Hematopoietic multipotent progenitor cell (in vitro differentiated cells): ENCODE measurements around the gene MRTFB.

DNA sequence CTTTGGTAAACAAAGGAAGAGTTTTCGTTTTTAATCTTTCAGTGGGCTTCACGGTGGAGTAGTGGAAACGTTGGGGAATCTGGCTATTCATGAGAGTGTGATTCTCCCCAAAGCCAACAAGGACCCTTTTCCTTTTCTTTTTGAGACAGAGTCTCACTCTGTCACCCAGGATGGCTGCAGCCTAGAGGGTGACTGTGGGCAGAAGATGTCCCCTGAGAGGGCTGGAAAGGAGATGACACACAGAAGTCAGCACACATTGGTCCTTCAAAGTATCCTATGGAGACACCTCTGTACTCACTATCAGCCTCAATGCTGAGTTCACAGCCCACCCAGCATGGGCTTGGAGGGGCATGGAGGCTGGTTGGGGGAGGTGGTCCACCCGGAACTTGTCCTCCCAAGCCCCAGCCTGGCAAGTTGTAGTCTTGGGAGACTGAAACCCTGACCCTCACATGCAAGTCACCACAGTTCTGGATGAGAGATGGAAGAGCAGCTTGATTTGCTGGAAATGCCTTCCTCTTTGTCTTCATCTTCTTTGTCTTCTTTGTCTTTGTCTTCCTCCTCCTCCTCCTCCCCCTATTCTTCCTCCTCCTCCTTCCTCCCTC, 256.1 kb downstream of the SNX29 start:
- CAGE, long polyA plus RNA: no peak

DNA sequence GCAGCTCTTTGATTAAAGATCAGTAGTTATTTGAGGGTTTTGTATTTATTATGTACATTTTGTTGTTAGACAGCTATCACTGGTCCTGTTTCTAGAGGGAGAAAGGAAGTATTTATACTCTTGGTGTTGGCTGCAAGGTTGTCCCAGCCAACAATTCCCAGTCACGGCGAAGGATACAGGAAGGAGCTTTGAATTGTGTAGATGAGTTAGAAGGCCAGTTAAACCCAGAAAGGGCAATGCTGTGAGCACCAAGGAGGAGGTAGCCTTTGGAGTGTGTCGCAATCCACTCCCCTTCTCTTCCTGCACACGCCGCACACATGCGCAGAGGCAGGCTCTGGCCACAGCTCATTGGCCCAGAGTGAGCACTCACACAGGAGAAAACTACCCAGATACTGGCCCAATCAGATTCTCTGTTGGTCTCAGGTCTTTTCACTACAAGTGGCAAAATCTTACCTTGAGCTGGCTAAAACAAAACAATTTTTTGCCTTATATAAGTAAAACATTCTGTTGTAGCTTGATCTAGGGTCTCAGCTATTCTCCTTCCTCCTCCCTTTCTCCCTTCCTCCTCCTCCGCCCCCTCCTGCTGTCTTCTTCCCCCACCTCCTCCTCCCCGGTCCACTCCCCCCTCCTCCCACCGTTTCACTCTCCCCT, 345.1 kb downstream of the CPPED1 start:
- CAGE, long polyA plus RNA: no peak

GRCh38 chr16:13956262-13956590, 36.3 kb downstream of the ERCC4 start:
- CAGE, long polyA plus RNA: no peak

GRCh38 chr16:14013453-14014453, 57.4 kb upstream of the MRTFB start:
- CAGE, long polyA plus RNA: no peak

GRCh38 chr16:14029598-14029937, 41.6 kb upstream of the MRTFB start:
- CAGE, long polyA plus RNA: no peak

DNA sequence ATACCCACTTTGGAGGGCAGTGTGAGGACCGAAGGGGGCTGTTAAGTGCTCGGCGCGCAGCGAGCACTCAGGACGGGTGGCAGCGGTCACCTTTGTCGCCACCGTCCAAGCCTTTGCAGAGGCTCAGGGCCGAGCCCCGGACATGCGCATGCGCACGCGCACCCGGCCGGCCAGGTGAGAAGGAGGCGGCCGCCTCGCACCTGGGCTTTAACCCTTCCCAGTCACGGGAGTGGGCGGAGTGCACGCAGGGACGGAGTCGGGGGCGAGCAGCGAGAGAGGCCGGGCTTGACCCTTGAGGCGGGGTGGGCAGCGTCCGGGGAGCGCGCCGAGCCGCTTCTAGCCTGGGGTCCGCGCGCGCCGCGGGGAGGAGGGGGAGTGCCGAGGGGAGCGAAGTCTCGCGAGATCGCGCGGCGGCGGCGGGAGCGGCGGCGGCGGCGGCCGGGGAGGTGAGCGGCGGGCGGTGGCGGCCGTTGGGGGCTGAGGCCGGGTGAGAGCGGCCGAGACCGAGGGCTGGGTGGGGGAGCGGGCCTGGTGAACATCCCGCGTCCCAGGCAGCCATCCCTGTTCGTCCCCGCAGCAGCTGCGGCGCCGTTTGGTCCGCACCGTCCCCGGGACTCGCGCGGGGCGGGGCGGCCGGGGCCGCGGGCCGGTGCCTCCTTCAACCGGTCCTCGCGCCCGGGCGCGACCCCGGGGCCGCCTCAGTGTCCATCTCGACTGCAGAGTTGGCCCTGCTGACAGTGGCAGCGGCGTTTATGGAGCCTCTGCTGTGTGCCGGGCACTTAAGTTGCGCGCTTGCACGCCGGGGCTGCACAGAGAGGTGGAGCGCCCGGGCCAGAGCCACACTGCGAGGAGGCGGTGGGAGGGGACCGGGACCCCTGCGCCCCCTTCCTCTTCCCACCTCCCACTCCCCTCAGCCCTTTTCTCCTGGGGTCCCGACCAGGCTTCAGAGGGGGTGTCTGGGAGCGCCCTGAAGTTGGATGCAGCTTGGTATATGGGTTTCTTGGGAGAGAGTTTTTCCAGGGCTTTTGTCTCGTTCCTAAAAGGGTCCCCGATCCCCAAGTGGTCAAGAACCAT, at the start of gene MRTFB:
Gene MRTFB, plus strand, starts transcription at position 400 of the 1,074 bp plus-strand sequence.
- CAGE, long polyA plus RNA: no peak

- CAGE, long polyA plus RNA: no peak
Observed at GRCh38 chr16:14125791-14126165, 54.7 kb downstream of the MRTFB start.

DNA sequence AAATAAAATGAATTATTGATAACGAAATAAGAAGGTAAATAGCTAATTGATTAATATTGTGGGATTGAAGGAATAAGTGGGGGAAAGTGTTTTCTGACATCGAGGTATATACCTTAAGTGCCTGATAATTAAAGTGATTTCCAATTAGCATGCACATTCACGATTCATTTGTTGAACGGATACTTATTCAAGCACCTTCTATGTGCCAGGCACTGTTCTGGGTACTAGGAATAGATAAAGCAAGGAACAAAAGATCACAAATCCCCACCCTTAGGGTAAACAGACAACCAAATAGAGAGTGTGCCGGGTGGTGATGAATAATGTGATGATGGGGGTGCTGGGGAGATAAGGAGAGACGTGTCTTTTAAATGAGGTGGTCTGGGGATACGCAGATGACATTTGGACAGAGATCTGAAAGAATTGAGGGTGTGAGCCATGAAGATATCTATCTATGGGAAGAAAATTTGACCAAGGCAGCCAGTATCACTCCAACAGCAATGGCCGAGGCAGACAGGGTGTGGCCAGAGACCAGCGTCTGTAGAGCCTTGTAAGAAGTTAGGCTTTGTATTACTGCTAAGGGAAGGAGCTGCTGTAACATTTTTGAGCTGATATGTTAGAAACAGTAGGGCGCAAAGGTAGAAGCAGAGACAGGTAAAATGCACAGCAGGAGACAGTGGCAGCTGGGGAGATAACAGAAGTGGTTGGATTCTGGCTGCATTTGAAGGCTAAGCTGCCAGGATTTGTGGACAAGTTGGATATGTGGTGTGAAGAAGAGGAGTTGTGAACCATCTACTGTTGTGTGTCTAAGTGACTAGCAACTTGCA, 165.3 kb downstream of the MRTFB start:
- CAGE, long polyA plus RNA: no peak

- CAGE, long polyA plus RNA: no peak
Observed at GRCh38 chr16:14405388-14406091, 224.5 kb downstream of the PARN start.

DNA sequence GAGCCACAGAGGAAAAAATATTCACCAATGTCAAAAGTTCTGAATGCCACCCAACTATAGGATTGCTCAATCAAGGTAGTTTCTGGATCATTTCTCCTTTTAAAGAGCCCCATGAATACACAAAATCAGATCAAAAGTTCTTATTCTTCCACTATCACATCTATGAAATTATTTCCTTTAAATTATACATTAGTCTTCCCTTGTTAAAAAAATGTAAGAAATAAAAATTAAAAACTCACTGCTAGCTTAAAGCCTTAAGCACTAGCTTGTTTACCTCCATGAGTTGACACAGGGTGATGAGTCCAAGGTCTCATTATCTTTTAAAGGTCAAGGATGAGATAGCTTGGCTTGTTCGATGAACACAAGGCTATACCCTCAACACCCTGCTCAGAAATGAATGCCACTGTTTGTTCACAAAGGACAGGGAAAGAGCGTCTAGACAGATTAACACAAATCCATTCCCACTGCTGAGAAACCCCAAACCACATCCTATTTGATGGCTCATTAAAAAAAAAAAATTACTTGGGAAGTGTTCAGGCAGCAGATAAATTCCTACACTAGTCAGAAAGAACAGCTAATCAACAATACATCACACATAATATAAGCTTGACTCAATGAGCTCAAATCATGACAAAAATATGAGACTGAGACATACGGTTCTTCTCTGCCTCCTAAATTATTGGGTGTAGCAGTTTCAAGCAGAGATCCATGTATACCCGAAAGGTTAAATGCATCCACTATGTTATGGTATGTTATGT, 118.9 kb downstream of the PARN start:
- CAGE, long polyA plus RNA: no peak

GRCh38 chr16:14633162-14633646, 453 bp downstream of the BFAR start:
- CAGE, long polyA plus RNA: no peak

- CAGE, long polyA plus RNA: no peak
Observed at GRCh38 chr16:14989447-14990545, 15.0 kb downstream of the PDXDC1 start.

DNA sequence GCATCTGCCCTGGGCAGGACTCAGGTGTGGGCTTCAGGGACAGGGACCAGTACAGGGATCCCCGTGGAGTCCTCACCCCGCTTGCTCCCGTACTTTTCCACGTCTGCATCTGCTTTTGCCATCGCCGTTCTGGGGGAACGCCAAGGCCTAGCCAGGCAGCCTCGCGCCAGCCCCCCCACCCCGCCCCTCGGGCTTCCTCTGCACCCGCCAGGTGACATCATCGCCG, 48.4 kb upstream of the RRN3 start:
- CAGE, long polyA plus RNA: no peak

DNA sequence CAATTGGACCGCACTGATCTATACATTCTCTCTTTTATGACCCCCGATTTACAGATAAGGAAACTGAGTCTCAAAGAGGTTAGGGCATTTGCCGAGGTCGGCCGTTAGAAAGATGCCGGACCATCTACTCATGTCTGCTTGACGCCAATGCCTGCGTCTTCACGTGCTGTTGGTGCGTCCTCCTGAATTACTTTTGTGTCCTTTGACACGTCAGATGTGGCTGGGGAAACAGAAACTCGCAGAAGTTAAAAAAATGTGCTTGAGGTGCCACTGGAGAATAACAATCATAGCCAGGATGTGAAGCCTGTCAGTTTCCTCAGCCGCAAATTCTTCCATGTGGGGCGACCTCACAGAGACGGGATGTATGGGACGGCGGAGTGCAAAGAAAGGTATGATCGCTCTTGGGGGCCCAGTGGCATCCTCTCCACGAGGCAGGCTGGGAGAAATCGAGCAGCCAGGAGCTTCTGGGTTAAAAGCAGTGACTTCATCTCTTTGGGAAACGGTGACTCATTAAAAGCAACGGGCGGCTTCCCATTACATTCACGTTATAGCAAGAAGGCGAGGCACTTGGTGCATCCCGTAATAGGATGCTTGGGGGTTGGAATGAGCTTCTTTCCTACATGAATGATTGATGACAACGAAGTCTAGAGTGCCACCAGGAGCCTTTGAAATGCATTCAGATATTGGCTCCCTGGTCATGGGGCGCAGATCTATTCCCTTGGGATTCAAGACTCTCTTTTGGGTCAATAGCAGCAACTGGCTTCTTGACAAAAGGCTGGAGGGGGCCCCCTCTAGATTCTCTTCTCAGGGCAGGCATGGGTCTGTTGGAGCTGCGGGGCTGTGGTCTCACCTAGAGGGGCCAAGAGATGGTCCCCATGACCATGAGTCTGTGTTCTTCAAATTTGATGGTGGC, 67.9 kb downstream of the BMERB1 start:
- CAGE, long polyA plus RNA: no peak

GRCh38 chr16:15576250-15577328, 66.4 kb downstream of the MARF1 start:
- CAGE, long polyA plus RNA: no peak

DNA sequence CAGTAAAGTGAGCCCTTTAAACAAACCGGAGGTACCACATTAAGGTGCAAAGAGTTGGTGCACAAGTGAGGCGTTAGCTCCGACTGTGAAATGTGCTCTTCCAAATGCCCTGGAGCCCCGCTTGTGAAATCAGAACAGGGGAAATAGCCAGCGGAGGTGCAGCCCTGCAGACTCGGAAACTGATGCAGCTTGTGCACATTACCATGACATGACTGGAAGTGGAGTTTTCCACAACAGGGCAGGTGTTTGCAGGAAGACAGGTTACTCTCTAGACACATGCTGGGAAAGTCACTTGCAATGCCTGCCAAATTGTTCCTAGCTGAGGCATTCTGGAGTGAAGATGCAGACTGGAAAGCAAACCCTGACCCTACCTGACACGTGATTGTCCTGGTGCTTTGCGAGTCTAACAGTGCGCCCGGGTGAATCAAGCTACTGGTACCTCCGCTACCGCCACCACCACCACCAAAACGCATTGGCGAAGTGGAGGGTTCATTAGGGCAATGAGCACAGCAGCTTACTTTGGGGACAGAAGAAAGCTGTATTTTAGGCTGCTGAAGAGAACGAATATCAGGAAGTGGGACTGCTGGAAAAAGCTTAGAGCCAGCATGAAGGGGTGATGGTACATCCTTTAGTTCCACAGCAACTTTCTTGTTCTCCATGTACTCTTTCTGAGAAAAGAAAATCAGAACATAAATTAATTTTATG, 7.1 kb downstream of the MARF1 start:
- CAGE, long polyA plus RNA: no peak

DNA sequence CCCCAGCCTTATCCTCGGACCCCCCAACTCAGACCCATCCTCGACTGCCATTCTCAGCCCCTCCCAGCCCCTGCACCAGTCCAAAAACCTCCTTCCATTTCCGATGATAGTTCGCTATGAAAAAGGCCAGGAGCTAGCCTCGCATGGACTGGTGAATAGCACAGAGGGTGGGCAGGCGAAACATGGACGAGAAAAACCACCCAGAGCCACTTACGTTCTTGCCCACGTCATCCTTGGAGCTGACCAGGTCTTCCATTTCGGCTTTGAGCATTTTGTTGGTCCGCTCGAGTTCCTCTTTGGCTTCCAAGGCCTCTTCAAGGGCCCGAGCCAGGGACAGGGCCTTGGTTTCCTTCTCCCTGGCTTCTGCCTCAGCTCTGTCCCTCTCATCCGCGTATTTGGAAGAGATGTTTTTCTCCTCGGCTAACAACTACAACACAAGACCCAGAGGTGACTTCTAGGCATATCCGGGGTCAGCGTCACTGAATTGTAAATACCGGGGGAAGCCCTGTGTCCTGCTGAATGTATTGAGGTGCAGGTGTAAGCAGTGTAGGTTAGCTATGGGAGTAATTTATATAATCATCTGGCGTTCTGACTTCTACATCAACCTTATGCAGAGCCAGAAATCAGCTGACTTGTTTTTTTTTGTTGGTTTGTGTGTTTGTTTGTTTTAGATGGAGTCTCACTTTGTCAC, 71.3 kb downstream of the NDE1 start:
- CAGE, long polyA plus RNA: no peak

DNA sequence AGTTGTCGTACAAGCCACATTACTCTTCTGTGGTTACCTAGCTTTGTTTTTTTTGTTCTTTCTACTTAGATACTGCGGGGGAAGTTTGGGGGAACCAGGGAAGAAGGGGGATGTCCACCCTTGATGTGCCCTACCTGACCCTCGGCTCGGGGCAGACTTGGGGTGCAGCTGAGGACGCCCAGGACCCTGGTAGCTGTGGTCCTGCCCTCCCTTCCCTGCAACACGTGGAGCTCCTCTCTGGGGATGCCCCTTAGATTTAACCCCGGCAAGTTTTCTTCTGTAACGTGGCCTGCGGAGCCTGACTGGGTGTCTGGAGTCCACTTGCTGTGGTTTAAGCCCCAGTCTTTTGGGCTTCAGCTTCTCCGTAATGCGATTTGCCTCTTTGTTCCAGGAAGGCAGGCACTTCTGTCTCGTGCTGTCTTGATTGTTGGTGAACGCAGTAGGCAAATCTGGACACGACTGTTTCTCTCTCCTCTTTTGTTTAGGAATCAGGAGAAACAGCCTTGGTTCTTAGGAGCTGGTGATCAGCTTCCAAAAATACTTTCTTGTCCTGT, 953 bp downstream of the ABCC1 start:
- CAGE, long polyA plus RNA: no peak

DNA sequence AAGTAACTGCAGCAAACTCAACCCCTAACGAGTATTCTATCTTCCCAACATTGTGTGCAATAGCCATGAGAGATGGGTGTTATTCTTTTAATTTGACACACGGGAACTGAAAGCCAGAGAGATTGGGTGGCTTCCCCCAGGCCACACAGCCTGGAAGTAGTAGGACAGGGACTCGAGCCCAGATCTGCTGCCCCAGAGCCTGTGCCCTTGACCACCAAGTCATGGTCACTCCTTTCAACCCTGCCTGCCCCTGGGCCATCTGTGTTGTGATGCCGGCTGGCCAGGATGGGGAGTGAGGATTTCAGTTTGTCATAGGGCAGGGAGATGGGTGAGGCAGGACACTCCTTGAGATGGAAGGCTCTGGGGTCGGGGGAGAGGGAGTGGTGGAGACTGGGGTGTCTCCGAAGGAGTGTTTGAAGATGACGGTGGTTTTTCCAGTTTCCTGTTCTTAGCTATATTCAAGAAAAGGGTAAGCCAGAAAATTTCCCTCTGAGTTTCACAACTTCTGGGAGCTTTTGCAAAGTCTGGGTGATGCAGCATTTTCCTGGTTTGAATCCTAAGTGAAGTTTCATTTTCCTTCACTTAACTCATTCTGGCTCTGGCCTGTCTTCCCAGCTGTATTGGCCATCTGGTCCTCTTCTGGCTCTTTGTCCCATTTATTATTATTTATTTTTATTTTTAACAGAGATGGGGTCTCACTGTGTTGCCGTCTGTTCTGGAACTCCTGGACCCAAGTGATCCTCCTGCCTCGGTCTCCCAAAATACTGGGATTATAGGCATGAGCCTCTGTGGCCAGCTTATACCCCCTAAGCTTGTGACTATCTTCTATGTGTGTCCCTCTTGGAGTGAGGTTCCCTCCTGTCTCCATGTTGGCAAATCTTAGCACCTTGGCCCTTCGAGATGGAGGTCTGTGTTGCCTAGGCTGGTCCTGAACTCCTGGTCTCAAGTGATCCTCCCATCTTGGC, 27.6 kb downstream of the ABCC1 start:
- CAGE, long polyA plus RNA: no peak

DNA sequence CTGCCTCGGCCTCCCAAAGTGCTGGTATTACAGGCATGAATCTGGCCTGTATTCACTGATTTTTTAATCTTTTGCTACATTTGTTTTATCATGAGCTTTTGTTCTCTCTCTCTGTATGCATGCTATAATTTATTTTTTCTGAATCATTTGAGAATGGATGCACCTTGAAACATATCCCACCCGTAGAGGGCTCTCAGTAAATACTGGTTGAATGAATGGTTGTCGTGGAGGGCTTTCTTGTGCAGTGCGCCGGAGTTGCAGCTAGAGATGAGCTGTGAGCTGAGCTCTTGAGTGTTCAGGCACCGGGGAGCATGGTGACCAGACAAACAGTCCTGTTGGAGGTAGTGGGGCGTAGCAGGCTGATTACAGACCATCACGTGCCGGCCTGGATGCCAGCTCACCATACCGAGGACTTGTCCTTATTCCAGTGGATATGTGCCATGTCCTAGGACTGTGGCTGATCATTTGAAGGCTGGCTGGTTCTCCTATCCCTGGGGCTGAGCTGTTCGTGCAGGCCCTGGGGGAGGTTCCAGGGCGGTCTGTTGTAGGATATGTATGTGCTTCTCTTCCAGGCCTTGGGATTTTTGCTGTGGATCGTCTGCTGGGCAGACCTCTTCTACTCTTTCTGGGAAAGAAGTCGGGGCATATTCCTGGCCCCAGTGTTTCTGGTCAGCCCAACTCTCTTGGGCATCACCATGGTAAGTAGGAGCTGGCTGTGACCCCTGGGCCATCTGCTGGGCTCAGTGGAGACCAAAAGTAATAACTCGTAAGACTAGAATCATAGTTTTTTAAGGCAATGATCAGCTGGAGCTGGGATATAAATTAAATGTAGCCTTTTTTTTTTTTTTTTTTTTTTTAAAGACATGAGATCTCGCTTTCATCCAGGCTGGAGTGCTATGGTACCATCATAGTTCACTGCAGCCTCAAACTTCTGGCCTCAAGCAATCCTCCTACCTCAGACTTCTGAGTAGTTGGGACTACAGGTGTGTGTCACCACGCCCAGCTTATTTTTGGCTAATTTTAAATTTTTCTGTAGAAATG, 60.1 kb downstream of the ABCC1 start:
- CAGE, long polyA plus RNA: no peak